SK-N-DZ (cell line): Measurements from ENCODE around the gene IL21R.

RAMPAGE:
- cytosol, long total RNA, result no peak
- nucleus, long total RNA, result no peak
Observed at GRCh38 chr16:27347902-27348612, 34.3 kb downstream of the IL4R start.

GRCh38 chr16:27401864-27402759, at the start of gene IL21R:
Gene IL21R, plus strand, starts transcription at chr16:27402174.
RAMPAGE:
- cytosol, long total RNA, result no peak
- nucleus, long total RNA, result no peak

GRCh38 chr16:27740202-27741057, 190.5 kb downstream of the KATNIP start:
RAMPAGE:
- cytosol, long total RNA, result no peak
- nucleus, long total RNA, result no peak

RAMPAGE:
- cytosol, long total RNA, result no peak
- nucleus, long total RNA, result no peak
Observed at GRCh38 chr16:28121388-28121976, 58.0 kb upstream of the GSG1L start.

GRCh38 chr16:28166492-28167387, 45.0 kb downstream of the XPO6 start:
RAMPAGE:
- cytosol, long total RNA, result no peak
- nucleus, long total RNA, result no peak

DNA sequence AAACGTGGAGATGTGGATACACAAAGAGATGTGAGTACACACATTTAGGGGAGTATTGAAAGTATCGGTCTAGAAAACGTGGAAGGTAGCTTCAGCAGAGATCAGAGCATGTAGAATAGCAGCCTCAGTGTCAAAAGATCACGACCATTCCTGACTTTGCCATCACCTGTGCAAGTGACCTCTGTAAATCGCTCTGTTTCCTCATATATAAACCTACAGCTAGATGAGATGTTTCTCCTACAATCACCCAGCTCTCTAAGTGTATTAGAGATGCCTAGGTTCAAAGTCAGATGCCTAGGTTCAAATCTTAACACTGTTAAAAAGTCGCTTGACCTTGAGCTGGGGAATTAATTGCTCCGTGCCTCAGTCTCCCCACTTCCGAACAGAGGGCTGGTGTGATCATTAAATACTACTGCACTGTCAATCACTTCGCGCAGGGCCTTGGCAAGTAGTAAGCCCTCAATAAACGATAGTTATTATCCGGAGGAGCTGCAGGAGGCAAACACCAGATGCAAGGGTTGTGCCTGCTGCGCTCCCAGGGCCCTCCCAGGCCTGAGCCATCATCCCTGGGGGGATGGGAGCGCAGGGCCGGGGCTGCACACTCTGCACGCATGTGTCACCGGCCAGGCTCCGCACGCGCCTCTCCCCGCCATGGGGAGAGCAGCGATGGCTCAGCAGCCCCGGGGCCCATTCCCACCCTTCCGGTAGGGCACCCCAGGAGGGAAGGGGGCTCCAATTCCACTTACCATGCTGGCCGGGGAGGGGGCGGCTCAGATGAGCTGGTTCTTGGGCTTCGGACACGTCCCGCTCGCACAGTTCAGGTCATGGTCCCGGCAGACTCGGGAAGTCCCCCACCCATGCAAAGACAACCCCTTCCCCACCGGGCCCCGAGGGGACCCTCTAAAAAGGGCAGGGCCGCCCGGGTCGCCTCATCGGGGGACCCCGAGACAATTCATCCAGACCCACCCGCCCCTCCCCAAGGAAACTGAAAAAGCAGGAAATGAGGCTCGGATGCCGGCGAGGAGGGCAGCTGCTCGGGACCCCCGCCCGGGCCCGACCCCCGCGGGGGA, 810 bp downstream of the XPO6 start:
RAMPAGE:
- cytosol, long total RNA, result no peak
- nucleus, long total RNA, result no peak

GRCh38 chr16:28505068-28505400, 1.6 kb downstream of the IL27 start:
RAMPAGE:
- cytosol, long total RNA, result no peak
- nucleus, long total RNA, result no peak

DNA sequence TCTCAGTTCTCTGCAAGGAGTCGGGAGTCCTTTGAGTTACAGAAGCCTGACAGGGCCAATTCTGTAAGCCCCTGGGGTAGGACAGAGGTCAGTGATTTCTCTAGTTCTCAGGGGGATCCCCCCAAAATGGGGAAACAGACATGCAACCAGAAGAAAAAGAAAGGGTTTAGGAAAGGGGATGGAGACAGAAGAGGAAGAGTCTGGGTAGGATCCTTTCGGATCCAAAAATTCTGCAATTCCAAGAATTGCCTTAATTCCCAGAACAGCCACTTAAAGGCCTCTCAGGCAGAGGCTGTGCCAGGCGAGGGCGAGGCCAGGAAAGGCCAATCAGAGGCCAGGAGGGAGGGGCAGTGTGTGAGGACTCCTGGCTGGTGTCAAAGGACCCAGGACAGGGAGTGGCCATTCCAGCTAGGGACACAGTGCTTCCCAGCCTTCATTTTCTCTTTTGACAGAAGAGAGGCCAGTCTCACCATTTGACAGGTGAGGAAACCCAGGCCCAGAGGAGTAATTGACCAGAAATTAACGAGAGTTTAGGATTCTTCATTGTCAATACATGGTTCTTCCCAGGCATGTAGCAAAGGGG, 6.5 kb downstream of the NUPR1 start:
RAMPAGE:
- cytosol, long total RNA, result no peak
- nucleus, long total RNA, result no peak

GRCh38 chr16:28597564-28598304, 884 bp upstream of the SULT1A2 start:
RAMPAGE:
- cytosol, long total RNA, result no peak
- nucleus, long total RNA, result no peak

GRCh38 chr16:28823374-28823698, 537 bp downstream of the ATXN2L start:
RAMPAGE:
- cytosol, long total RNA, result no peak
- nucleus, long total RNA, result no peak

RAMPAGE:
- cytosol, long total RNA, result no peak
- nucleus, long total RNA, result no peak
Observed at GRCh38 chr16:28859137-28859600, 4.5 kb upstream of the SH2B1 start.

GRCh38 chr16:28963930-28964664, 10.5 kb upstream of the SPNS1 start:
RAMPAGE:
- cytosol, long total RNA, result no peak
- nucleus, long total RNA, result no peak

DNA sequence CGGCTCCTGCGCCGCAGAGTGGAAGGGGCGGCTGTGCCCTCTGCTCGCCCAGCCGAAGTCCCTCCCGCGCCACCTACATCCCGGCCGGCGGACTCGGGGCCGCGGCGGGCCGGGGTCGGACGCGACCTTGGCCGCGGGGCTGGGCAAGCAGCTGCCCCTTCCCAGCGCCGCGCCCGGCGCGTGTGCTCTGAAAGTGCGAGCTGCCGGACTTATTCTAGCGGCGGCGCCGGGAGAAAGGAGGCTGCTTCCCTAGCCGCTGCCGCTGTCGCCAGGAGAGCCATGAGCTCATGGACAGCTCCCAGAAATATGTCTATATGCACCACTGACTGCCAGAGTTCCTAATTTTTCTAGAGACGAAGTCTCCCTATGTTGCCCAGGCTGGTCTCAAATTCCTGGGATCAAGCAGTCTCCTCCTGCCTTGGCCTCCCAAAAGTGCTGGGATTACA, 97.4 kb downstream of the LAT start:
RAMPAGE:
- cytosol, long total RNA, result no peak
- nucleus, long total RNA, result no peak

GRCh38 chr16:29114399-29115387, 129.8 kb downstream of the LAT start:
RAMPAGE:
- cytosol, long total RNA, result no peak
- nucleus, long total RNA, result no peak

DNA sequence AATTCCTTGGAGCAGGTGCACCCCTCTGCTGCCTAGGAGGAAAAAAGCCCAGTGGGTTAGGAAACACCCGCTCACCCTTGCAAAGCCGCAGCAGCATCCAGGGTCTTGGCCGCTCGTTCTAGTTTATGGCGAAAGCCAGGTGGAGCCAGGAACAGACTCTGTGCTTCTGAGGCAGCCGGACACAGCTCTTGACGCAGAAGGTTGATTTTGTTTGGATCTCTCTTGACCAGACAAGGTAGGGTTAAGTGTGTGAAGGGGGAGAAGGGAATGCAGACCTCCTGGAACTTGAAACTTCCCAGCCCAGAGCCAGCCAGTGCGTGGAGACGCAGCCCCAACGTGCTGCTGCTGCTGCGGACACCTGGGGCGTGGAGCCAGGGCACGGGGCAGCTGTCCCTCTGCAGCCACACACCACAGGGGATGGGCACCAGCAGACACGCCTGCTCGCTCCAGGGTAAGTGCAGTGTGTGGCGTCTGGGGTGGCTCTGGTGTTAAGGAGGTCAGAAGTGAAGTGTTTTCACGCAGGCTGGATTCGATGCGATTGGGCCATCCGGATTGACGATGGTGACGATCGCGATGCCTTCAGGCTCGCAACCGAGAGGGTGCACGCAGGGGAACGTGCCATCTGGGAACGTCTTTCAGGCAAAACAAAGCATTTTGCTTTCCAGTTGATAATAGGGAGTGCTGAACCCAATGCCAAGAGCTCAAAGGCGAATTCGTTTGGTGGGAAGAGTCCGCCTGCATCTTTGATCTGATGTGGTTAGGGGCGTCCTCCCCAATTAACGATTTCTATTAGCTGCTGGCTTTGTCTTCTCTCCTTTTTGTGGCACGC, 154.7 kb downstream of the LAT start:
RAMPAGE:
- cytosol, long total RNA, result start-site peak on the plus strand centred at position 347 of the sequence, 104 bp wide, 26 and 30 reads in 2 replicates
- nucleus, long total RNA, result no peak

RAMPAGE:
- cytosol, long total RNA, result no peak
- nucleus, long total RNA, result no peak
Observed at GRCh38 chr16:29140313-29140968, 155.6 kb downstream of the LAT start.

DNA sequence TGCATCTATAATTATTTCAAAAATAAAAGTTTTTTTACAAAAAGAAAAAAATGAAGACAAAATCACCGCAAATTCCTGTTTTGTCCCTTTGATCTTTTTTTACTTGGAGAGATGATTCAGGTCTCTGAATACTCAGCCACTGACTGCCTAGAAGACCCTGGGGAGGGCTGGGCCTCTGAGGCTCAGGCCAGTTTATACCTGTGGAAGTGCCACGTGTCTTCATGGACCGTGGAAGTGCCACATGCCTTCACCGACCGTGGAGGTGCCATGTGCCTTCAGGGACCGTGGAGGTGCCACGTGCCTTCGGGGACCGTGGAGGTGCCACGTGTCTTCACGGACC, 170.6 kb downstream of the LAT start:
RAMPAGE:
- cytosol, long total RNA, result no peak
- nucleus, long total RNA, result no peak

DNA sequence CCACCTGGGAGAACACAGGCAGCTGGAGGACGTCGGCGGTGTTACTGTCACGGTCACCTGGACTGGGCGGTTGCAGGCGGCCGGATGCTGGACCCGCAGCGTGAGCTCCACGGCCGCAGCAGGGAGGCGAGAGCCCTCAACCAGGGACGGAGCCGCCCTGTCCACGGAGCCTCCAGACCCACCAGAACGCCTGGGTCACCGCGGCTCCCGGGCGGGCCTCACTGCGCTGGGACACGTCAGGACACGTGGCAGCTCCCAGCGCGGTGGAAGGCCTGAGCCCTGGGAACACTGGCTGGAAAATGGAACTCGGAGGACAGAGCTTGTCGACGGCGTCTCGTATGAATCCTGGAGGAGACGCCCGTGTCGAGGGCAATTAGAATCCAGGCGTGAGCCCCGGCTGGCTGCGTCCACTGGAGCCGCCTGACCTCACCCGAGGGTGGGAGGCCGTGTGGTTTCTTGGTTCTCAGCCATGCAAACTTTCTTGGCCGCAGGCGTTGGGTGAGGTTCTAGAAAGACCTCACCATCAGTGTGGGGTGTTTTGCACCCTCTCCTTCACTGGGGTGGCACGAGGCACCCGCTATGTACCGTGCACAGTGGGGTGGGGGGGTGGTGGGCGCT, 173.9 kb downstream of the LAT start:
RAMPAGE:
- cytosol, long total RNA, result no peak
- nucleus, long total RNA, result no peak

GRCh38 chr16:29183006-29183318, 198.1 kb downstream of the LAT start:
RAMPAGE:
- cytosol, long total RNA, result no peak
- nucleus, long total RNA, result no peak

DNA sequence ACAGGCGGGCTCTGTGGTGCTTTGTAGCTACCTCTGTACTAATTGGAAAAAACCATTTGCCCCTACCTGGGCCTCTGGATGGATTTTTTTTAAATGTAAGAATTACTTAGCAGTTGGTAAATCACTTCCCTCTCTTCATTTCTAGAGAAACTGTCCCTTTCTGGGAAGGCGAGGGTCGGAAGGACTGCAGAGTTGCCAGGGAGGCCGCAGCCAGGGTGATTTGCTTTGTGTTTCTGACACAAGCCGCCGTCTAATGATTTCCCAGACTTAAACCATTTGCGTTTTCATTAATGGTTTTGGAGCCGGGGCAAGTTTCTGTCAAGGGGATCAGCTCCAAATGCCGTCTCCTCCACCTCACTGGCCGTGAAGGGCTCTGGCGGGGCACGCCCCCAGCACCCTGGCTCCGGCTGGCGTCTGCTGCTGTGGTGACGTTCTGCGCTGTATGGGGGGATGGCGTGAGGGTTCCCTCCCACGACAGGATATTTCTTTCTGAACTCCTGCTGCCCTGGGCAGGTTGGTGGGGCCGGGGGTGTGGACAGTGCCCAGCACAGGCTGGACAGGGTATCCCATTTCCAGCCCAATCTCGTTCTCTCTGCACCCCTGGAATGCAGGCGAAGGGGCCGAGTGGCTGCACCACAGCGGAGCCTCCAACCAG, 201.8 kb downstream of the LAT start:
RAMPAGE:
- cytosol, long total RNA, result no peak
- nucleus, long total RNA, result no peak